Right atrium auricular region (tissue), 2 donors: ENCODE measurements around the gene SPRY3.

DNA sequence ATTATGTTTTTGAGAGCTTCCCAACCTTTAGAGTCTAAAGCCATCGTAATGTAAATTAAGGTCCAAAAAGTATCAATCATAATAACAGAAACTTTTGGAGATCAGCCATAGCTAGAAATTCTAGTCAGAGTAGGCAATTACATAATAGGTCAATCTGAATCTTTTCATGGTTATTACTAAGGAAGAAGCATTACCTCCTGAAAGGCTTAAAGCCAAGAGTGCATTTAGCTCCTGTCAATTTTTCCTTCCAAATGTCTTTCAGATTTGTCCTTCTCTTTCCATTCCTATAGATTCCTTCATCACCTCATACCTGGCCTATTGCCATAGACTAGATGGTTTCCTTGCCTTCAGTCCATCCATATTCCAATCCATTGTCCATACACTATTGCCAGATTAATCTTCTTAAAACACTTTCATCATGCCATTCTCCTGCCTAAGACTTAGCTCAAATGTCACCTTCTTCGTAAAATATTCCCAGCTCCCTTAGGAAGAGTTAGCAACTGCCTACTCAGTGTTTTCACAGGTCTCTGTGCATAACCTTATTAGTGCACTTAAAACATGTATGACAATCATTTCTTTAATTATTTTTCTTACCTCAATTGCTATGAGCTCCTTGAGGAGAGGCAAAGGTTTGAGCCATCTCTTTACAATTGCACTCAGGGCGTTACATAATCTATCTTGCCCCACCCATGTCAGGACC is 52.8 kb upstream of the SPRY3 start:
- PRO-cap = no peak
- RAMPAGE, long total RNA, 2 experiments = no peak in any of the 2 experiments

GRCh38 chrX:155612086-155612822 is at the start of gene SPRY3:
TSS of gene SPRY3 (plus strand) at chrX:155612586.
- PRO-cap = bidirectional peak, plus-strand start at chrX:155612586, minus-strand start at chrX:155612571
- RAMPAGE, long total RNA, 2 experiments = start-site peak on the plus strand in 1 of 2 experiments, at chrX:155612491-155612614 at its widest, 55 reads per replicate

DNA sequence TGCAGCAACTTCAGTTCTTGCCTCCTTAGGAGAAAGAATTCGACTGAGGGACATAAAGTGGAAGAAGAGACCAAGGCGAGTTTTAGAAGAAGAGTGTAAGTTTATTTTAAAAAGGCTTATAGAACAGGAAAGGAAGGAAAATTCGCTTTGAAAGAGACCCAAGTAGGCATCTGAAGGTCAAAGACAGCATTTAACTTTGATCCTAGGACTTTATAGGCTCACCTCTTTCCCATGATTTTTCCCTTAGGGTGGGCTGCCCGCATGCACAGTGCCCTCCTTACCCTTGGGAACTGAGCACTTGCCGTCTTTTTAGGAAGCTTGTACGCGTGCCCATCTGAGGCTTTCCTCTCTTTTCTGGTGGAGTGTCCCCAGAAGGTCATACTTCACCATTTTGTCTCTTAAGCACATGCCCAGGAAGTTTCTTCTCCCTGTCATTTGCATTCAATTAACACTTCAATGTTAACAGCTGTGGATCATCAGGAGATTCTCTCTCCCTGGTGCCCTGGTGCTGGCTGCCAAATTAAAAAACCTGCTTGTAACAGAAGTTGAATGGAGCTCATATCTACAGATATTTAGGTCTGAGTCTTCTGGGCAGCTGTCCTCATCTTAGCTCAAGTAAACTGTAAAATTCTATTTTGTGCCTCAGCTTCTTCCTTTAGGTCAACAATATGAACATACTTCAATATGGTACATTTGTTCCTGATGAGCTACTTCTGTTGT is 38.4 kb upstream of the IL9R start:
- PRO-cap = no peak
- RAMPAGE, long total RNA, 2 experiments = no peak in any of the 2 experiments